Pericardium fibroblast (primary cell): Measurements from ENCODE around the genes FIGN, COBLL1 and TTC21B.

- RAMPAGE, long total RNA, result no peak
These were observed 5.4 kb downstream of the TANK start for GRCh38 chr2:161165348-161166406.

- RAMPAGE, long total RNA, result no peak
These were observed 168.3 kb downstream of the DPP4 start for GRCh38 chr2:161905546-161906214.

DNA sequence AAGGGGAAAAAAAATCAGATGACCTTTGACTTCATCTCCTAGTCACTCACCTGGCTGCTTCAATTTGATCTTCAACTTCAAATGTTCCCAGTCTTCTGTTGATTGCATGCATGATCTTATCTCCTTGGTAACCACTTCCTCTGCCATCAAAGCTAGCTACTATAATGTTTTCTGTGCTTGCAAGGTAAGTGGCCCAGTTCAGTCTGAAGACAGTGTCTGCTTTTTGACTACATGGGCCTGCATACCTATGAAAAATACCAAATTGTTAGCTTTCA, 62.3 kb downstream of the DPP4 start:
- RAMPAGE, long total RNA, result no peak

GRCh38 chr2:162686754-162687301, 151.7 kb downstream of the KCNH7 start:
- RAMPAGE, long total RNA, result no peak

DNA sequence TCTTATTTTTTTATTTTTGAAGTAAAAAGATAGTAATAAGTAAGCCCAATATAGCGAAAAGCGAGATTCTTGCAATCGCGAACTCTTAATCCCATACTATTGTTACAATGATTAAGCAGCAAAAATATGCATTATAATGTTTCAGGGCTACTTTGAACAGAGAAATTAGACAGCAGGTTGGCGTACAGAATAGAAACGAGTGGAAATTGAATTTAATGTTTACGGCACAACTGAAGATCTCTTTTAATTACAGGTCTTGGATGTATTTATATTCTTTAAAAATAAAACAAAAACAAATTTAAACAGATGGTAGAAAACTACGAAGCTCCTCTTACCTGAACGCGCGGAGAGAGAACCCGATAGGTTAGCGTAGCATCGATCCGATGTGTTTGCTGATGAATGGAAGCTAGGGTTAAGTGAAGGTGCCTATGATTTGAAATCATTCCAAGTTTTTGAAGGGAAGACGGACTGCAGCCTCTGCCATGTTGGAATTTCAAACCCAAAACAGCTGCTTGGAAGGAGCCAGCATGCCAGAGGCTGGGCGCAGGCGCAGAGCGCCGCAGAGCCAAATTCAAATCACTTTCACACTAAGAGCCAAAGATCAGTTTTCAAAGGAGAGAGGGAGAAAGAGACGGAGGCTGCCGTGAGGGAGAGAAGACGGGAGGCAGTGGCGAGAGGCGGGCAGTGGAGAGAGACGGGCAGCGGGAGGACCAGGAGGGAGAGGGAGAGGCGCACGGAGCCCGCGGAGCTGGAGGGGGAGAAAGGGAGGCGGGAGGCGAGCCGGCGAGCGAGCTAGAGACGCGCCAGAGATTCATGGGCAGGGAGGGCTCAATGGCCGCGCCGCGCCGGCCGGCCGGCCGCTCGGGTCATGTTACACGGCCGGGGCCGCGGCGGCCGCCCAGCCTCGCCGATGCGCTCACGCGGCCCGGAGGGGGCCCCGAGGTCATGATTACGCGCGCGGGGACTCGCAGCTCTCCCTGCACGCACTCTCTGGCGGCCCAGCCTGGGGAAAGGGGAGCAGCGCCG, at the start of gene FIGN:
FIGN (minus strand) TSS at position 506 of the 1,026 bp plus-strand sequence.
- RAMPAGE, long total RNA, result no peak

DNA sequence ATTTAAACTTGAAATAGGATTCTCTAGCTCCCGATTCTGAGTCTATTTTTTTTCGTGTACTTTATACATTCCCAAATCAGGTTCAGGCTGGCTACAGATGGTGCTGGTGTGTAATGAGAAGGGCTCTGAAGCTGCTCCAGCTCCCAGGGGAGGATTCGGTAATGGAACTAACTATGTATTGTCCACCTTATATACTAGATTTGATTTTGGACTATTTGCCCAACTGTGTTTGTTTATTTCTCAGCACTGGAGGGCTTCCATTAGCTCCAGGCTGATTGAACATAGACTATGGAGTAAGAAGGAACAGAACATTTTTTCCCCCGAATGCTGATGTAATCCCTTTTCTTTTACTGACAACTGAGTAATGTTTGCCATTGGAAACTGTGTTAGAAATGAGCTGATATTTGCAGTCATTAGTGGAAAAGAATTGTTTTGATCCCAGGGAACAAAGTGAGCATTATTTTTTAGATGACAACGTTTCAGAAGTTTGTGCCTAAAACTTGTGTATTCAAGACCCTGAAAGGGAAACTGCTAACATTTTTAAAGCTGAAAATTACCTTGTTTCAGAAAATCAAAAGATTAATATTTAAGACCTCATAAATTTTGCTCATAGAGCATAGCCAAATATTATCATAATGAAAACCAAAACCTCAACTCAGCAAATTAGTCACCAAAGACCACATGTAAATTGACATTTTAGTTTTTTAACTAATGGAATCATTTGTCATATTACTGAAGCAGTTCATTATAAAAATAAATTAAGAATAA, 274.2 kb upstream of the FIGN start:
- RAMPAGE, long total RNA, result no peak

GRCh38 chr2:164567204-164567767, 54.0 kb downstream of the GRB14 start:
- RAMPAGE, long total RNA, result no peak

GRCh38 chr2:164620654-164621349, 480 bp downstream of the GRB14 start:
- RAMPAGE, long total RNA, result no peak

DNA sequence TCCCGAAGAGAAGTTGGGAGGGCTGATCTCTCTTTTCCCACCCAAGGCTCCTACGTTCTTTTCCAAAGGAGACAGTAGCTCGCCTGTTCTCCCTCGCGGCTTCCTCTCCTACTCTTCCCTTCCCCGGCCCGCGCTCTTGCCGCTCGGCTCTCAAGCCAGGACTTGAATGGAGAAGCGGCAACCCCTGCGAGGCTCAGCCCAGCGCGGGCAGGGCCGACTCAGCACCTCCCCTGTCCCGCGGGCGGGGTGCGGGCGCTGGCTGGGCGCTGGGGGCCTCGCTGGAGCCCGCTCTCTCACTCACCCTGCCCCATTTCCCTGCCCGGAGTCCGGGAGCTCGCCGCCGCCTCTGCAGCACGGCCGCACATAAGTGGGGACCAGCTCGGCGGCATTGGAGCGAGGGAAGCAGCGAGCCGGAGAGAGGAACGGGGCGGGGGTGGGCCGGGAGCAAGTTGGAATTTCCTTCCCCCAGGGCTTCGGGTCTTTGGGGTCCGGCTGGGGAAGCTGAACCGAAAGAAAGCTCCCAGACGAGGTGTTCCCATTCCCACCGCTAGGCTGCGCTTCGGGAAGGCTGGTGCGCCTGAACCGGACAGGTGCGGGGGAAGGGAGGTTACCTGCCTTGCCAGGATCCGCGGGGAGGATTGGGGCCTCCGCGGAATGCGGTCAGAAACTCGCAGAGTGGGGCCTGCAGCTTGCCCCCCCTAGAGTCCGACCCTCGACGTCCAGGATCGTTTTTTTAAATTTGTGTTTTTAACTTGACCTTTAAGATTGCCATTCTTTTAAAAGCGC, at the start of gene COBLL1:
COBLL1 (minus strand) TSS at position 168 of the 786 bp plus-strand sequence.
- RAMPAGE, long total RNA, result no peak

GRCh38 chr2:164887404-164887651, 45.7 kb upstream of the COBLL1 start:
- RAMPAGE, long total RNA, result no peak

DNA sequence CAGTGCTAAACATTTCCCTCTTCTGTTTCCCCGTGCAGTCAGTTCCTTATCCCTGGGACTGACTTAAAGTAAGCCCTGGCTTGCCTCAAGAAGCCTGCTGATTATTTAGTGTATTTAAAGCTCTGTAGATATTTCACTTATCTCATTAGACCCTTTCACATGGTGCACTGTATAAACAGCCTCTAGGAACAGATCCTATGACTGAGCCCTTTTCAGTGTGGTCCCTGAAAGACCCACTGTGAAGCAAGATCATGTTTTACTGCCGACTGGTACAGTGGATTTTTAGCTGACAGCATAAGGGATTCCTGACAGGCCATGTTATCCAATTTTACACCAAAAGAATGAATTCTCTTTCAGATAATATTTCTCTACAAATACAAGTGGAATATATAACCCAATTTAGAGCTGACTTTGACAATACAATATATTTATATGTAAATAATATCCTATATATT, 44.7 kb downstream of the SLC38A11 start:
- RAMPAGE, long total RNA, result no peak

DNA sequence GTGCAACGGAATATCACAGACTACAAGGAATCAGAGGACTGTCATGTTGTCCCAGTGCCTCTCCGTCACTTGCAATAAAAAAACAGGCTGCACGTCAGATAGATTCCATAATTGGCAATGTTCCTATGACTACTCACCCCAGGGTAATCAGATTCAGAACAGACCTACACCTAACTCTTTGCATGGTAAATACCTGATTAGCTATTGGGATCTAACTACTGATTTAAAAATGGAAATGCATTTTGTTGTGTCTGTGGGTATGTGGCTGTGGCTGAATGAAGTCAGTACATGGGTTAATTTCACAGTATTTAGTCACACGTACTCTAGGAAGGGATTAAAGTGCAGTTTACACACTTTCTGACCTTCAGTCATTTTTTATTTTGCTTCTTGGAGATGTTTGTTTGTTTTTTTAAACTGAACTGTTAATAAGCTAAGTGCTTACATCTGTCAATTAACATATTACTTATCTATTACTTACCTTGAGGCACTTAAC, 91.7 kb downstream of the SCN3A start:
- RAMPAGE, long total RNA, result no peak

- RAMPAGE, long total RNA, result no peak
These were observed 901 bp downstream of the GALNT3 start for GRCh38 chr2:165792996-165793696.

- RAMPAGE, long total RNA, result start-site peak on the minus strand at chr2:165953757-165953803, 234 and 60 reads in 2 replicates
These were observed at the start of gene TTC21B for GRCh38 chr2:165953122-165954491. Gene TTC21B, minus strand, starts transcription at chr2:165953776.

DNA sequence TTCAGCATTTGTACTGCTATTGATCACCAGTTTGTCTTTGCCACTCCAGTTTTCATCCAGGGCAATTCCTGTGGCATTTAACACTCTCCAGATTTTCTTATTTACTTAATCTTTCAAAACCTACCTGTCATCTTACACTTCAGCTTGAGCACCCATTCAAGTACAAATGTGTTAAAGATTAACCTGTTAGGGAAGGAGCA, 101.8 kb upstream of the SCN1A start:
- RAMPAGE, long total RNA, result no peak

DNA sequence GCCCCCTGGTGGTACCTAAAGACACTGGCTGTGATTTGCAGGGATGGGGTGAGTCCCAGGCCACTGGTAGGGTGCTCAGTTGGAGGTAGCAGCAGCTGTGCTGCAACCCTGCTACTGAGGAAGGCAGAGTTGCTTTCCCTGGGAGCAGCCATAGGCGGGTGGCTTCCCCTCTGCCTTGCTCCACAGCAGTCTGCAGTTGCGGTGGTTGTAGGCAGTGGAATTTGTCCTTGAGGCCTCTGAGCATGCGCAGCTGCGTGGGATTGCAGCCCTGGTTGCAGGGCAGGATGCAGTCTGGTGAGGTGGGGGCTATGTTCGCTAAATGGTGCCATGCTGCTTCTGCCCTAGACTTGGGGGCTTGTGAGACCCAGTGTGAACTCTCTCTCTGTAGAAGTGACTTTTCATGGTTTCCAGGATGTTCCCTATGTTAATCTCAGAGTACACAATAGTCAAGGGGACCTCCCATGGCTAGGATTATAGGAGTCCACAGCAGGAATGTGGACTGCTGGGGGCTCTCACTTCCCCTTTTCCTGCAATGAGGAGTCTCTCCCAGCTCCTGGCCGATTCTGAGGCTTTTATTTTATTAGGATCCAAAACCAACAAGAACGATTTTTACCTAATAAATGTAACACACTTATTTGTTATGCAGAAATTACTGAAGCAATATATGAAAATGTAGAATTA, 39.0 kb downstream of the B3GALT1 start:
- RAMPAGE, long total RNA, result no peak

DNA sequence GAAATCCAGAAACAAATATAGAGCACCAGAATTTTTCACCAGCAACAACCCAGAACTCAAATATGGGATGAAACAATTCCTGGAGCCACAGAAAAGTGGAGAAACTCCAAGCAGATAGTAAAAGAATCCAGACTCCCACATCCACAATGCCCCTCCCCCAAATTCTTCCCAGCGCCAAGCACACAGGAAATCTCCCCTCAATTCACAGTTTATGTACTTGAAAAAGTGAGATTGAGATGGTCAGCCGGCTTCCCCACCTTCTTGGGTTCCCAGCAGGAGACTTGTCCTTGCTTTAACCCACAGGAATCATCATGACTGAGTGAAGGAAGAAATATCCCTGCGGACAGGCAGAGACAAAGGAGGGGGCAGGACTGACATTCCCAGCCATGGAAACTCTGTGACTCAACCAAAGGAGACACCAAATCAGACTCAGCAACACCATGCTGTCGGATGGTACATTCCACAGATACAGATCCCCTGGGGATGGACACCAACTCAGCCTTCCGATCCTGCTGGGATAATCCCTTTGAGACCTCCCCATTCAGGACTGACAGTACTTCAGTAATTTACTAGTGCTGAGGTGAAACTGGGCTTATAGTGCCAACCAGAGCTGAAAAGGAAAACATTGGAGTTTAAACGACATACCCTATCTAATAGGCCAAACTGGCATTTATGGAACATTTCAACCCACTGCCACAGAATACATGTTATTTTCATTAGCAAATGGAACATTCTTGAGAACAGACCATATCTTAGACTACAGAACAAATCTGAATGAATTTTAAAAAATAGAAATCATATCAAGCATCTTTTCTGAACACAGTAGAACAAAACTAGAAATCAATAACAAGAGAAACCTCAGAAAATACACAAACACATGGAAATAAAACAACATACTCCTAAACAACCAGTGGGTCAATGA, 113.8 kb downstream of the B3GALT1 start:
- RAMPAGE, long total RNA, result no peak

- RAMPAGE, long total RNA, result no peak
These were observed 160.4 kb downstream of the STK39 start for GRCh38 chr2:168086815-168087539.

DNA sequence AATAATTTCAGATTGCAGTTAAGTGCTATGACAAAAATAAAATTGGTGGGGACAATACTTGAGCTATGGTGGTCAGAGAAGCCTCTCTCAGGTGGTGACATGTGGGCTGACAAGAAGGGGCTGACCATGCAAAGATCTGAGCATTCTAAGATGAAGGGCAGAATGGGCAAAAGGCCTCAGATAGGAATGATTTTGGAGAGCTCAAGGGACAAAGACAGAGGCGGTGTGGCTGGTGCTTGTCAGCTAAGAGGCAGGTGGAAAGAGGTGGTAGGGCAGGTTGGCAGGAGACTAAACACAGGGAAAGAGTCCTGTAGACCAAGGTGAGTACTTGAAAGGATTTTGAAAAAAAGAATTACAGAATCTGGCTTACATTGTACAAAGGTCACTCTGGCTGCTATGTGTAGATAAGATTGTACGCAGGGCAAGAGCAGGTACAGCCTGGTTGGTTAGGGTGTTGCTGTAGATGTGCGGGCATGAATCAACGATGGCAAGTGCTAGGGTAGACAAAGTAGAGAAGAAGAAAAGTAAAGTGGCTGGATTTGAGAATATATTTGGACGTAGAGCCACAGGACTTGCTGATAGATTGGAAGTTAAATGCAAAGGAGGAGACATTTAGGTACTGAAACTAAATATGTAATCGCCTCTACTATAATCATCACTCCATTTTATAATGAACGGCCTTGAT, 50.6 kb downstream of the STK39 start:
- RAMPAGE, long total RNA, result no peak

DNA sequence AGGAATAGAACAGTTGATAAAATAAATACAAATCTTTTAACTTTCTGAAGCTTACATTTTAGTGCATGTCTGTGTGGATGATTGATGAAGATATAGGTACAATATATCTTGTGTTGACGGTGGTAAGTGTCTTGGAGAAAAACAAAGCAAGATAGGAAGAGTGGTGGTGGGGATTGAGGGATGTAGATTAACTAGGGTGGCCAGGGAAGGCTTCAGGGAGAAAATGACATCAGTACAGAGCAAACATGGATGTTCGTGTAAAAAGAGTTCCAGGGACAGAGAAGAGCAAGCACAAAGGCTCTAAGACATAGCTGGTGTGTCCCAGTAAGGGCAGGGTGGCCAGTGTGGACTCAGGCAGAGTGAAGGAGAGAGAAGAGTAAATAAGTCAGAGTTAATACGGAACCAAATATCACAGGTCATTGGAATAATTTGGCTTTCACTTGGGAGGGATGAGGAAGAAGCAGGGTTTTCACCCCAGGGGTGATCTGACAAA, 2.7 kb upstream of the CERS6 start:
- RAMPAGE, long total RNA, result no peak